IMR-90 (cell line): ENCODE data around the genes OR2C3, OR2G2, OR11L1, OR2T4 and OR2T11.

DNA sequence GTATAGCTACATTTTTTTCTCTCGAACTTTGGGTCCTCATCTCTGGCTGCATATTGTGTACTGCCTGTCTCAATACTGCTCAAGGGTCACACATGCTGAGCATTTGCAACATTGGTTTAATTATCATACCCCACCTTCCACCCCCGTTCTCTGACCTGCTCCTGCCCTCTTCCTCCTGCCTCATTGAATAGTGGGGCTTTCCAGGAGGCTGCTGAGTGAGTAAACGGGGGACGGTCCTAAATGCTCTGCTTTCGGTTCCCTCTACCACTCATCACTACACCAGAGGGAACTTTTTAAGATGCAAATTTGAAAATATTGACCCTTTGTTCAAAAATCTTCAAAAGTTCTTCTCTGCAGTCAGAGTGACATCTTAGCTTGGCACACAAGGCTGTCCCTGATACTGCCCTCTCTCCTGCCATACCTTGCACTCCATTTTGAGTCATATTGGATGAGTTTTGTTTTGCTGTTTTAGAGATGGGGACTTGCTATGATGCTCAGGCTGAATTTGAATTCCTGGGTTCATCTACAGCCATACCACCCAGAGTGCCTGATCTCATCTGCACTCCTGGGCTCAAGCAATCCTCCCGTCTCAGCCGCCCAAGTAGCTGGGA, 17.7 kb downstream of the OR2B11 start:
- RRBS = no CpG with 5 or more reads among the region's 7 CpGs
CAGE:
- cytosol, long polyA plus RNA = no peak
- long polyA plus RNA = no peak
- nucleus, long polyA plus RNA = no peak

DNA sequence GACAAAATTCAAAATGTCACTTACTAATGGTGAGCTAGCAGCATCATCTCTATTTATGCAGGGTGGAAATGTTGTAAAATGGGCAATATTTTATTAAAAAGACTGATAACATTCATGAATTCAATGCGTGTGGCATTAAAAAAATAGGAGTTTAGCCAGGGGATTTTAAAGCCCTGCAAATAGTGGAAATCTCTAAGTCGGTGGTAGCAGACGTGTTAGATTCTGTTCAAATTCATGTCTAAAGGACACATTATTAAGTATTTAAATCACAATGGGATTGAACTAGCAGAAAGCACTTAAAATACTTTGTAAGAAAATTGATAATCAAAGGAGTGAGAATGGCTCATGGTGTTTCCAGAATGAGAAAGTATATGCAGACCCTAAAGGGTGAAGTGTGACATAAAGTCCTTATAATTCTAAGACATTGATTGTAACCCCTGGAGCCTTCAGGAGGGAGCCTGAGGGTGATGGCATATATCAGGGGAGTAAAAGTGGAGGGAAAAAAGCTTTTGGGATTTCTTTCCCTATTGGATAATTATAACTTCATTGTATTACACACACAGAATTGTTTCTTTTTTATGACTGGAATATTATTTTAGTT, at the start of gene OR2C3:
Gene OR2C3, minus strand, starts transcription at position 297 of the 601 bp plus-strand sequence.
- RRBS = no CpG with 5 or more reads among the region's 3 CpGs
CAGE:
- cytosol, long polyA plus RNA = no peak
- long polyA plus RNA = no peak
- nucleus, long polyA plus RNA = no peak

DNA sequence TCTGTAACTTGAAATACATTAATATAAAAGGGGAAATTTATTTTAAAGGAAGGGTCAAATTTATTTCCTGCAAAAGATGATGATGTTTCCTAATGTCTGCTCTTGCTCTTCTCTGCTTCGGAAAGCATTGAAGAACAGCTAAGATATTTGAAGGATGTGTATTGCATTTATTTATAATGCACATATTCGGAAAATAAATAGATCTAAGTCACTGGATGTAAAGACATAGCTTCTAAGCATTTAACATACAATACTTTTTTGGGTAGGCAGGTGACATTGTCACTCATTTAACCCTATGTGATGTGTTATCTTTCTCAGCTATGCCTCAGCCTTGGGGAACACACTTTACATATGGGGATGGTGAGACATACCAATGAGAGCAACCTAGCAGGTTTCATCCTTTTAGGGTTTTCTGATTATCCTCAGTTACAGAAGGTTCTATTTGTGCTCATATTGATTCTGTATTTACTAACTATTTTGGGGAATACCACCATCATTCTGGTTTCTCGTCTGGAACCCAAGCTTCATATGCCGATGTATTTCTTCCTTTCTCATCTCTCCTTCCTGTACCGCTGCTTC, at the start of gene OR2G2:
Gene OR2G2, plus strand, starts transcription at position 352 of the 579 bp plus-strand sequence.
- RRBS = no CpG with 5 or more reads among the region's 5 CpGs
CAGE:
- cytosol, long polyA plus RNA = no peak
- long polyA plus RNA = no peak
- nucleus, long polyA plus RNA = no peak

DNA sequence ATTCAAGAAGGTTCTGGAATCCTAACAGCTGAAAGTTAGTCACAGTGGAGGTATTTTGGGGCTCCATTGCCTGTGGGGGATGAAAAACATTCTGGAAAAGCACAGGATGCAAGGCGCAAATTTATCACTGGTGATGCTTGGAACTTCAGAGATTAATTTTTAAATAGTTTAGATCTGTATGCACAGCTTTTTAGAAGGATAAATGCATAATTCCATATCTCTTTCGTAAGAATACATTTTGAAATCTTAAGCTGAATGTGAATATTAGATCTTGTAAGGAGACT, at the start of gene OR11L1:
Gene OR11L1, minus strand, starts transcription at position 67 of the 284 bp plus-strand sequence.
- RRBS = no CpG with 5 or more reads among the region's 2 CpGs
CAGE:
- cytosol, long polyA plus RNA = no peak
- long polyA plus RNA = no peak
- nucleus, long polyA plus RNA = no peak

- RRBS = no CpG with 5 or more reads among the region's 3 CpGs
CAGE:
- cytosol, long polyA plus RNA = no peak
- long polyA plus RNA = no peak
- nucleus, long polyA plus RNA = no peak
These were observed at the start of gene OR2T4 for GRCh38 chr1:248361240-248361765. Gene OR2T4 (plus strand): TSS chr1:248361665.

DNA sequence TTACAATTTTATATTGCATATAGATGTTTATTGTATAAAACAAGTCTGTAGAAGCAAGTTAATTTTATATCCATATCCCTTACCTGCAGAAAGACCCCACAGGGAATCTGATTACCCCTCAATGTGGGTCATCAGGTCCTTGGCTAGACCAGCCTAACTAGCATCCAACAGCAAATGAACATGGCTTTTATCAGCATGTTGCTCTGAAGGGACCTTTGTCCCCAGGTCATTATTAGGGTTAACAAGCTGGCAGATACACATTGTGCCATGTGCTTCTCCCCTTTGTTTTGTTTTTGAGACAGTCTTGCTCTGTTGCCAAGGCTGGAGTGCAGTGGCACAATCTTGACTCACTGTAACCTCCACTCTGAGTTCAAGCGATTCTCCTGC, at the start of gene OR2T11:
Gene OR2T11, minus strand, starts transcription at position 137 of the 387 bp plus-strand sequence.
- RRBS = no CpG with 5 or more reads among the region's 1 CpG
CAGE:
- cytosol, long polyA plus RNA = no peak
- long polyA plus RNA = no peak
- nucleus, long polyA plus RNA = no peak

- RRBS = no CpG with 5 or more reads among the region's 6 CpGs
CAGE:
- cytosol, long polyA plus RNA = no peak
- long polyA plus RNA = no peak
- nucleus, long polyA plus RNA = no peak
These were observed 7.1 kb downstream of the ZNF692 start for GRCh38 chr1:248851552-248852376.

DNA sequence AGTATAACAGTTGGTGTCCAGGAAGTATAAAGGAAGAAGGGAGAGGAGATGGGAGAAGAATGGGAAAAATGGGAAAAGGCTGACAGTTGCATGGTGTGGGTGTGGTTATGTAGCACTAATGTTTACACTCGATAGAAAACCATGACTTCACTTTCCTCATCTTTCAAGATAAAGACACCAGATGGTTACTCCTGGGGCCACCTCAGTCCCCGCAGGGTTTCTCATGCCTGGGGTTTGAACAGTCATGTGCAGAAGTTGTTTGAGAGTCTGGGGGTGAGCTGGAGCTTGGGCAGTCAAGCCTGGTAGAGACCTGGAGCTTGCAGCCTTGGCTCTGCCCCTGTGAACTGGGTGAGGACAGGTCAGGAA, 7.9 kb downstream of the PGBD2 start:
- RRBS = no CpG with 5 or more reads among the region's 2 CpGs
CAGE:
- cytosol, long polyA plus RNA = no peak
- long polyA plus RNA = no peak
- nucleus, long polyA plus RNA = no peak